ENCODE data around the gene PRSS38.

- PRO-cap, 3 experiments, result peak in 3 of 3 experiments; most common plus-strand start chr1:227560812 (in 3); most common minus-strand start chr1:227560829 (in 1)
- RAMPAGE, long total RNA, 2 experiments, result no peak in any of the 2 experiments
- RRBS, result 10% methylated on average over 3 of the region's 46 CpGs
These were observed 2.8 kb upstream of the ZNF678 start for GRCh38 chr1:227560476-227561085.

- PRO-cap, 3 experiments, result peak in 1 of 3 experiments; most common plus-strand start chr1:227728688 (in 1); most common minus-strand start chr1:227728431 (in 1)
- RAMPAGE, long total RNA, 2 experiments, result no peak in any of the 2 experiments
- RRBS, result 2% methylated on average over 11 of the region's 53 CpGs
These were observed 6.4 kb downstream of the JMJD4 start for GRCh38 chr1:227728310-227729484.

DNA sequence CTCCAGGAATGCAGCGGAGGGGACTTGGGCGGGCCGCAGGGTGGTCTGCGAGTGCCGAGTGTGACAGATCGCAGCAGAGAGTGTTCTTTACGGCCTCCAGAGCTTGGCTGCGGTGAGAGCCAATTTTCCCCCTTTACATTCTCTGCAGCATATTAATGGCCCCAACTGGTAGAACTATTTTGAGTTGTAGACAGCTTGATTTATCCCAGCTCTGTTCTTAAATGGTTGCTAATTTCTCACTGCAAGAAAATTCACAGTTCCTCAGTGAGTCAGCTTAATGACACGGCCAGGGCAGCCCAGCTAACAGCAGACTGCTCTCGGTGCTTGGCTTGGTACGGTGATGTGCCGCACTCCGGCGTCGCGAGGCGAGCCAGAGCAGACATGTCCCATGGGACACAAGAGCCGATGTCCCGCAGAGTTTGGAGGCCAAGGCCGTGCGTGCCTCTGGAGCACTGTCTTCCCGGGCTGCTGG is 39.9 kb downstream of the SNAP47 start:
- PRO-cap, 3 experiments, result no peak in any of the 3 experiments
- RAMPAGE, long total RNA, 2 experiments, result no peak in any of the 2 experiments
- RRBS, result 71% methylated on average over 8 of the region's 22 CpGs

DNA sequence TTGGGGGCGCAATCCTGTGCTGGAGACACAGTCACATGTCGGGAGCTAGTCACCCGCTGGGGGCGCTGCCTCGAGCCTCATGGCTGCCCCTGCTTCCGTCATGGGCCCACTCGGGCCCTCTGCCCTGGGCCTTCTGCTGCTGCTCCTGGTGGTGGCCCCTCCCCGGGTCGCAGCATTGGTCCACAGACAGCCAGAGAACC is at the start of gene PRSS38:
TSS of gene PRSS38 (plus strand) at position 38 of the 200 bp plus-strand sequence.
- PRO-cap, 3 experiments, result no peak in any of the 3 experiments
- RAMPAGE, long total RNA, 2 experiments, result start-site peak on the plus strand in 1 of 2 experiments, centred at position 61 of the sequence, 28 reads per replicate
- RRBS, result no CpG with 5 or more reads among the region's 9 CpGs

GRCh38 chr1:228037517-228038379 is 30.9 kb downstream of the WNT3A start:
- PRO-cap, 3 experiments, result no peak in any of the 3 experiments
- RAMPAGE, long total RNA, 2 experiments, result no peak in any of the 2 experiments
- RRBS, result 2% methylated on average over 31 of the region's 76 CpGs

DNA sequence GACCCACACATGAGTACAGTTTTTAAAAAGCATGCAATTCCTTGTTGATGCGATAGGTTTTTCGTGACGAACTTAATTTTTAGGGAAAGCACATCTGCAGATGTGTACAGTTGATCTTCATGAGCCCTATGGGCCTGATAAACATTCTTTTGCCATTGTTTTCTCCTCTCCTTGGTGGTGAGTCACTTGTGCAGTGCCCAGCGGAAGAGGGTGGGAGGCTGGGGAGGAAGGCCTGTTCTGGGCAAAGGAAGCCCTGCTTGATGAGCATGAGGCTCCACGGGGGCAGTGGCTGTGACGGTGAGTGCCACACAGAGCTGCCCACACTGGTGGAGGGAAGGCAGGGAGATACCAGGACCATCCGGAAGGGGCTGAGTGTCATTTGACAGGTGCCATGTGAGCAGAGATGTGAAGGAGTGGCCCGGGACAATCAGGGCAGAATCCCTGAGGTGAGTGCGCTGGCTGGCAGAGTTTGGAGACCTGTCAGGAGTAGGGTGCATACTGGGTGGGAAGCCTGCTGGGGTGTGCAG is 5.4 kb downstream of the ARF1 start:
- PRO-cap, 3 experiments, result peak in 2 of 3 experiments; most common plus-strand start position 435 of the sequence (in 1); most common minus-strand start position 130 of the sequence (in 1)
- RAMPAGE, long total RNA, 2 experiments, result no peak in any of the 2 experiments
- RRBS, result 77% methylated on average over 2 of the region's 9 CpGs

- PRO-cap, 3 experiments, result no peak in any of the 3 experiments
- RAMPAGE, long total RNA, 2 experiments, result no peak in any of the 2 experiments
- RRBS, result no CpG with 5 or more reads among the region's 4 CpGs
These were observed 2.7 kb upstream of the C1orf35 start for GRCh38 chr1:228105807-228106219.

DNA sequence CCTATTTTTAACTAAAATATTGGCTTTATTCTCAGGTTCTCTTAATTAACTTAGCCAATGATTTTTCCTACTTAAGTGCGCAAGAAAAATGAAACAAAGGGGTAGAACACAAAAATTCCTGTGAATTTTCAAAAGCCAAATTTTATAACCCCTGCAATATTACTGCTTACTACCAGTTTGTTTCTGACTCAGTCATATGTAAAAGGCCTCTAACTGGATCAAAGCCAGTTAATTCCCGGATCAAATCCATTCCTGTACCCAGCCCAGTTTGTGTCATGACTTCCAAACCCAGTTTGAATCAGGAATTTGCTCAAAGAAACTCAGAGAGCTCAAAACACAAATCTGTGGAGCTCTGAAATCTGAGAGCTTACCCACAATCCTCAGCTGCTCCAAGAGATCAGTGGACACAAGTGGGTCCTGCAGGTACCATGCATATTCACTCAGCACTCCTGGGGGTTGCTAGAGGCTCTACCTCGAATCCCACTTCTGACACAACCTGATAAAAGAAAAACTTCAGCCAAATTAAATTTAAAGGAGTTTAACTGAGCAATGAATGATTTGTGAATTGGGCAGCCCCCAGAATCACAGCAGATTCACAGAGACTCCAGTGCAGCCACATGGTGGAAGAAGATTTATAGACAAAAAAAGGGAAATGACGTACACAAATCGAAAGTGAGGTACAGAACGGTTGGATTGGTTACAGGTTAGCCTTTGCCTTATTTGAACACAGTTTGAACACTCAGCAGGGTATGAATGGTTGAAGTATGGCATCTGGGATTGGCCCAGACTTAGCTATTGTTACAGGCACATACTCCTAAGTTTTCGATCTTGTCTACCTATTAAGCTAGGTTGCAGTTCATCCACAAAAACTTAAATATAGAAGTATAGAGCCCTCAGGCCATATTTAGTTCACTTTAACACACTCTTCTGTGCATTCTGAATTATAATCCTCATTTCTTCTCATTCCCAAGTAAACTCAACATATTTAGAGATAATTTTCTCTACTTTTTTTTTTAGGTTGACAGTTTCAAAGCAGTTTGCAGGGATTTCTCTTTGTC is 11.9 kb upstream of the MRPL55 start:
- PRO-cap, 3 experiments, result no peak in any of the 3 experiments
- RAMPAGE, long total RNA, 2 experiments, result no peak in any of the 2 experiments
- RRBS, result no CpG with 5 or more reads among the region's 7 CpGs

- PRO-cap, 3 experiments, result no peak in any of the 3 experiments
- RAMPAGE, long total RNA, 2 experiments, result no peak in any of the 2 experiments
- RRBS, result 7% methylated on average over 3 of the region's 16 CpGs
These were observed 9.1 kb upstream of the GUK1 start for GRCh38 chr1:228130900-228131495.

DNA sequence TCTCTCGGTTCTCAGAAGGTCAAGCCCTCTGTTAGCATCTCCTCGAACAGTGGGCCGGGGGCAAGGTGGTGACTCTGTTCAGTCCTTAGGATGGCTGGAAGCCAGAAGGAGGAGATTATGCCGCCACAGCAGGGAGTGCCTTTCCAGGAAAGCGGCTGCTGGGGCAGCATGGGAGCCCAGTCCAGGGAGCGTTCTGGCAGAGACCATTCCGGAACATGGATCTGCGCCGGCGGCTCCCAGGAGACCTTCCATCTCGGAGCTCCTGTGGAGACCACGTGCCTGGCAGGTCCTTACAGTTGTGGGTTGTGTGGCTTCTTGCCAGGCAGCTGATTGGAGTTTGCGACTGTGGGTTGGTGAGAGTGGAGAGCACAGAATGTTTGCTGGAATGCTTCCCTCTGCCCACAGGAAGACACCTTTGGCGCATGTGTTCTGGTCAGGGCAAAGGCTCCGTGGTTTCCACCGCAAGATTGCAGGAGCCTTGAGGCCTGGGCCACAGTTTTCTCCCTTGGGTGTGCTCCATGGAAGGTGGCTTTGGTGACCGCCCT is 1.5 kb downstream of the GUK1 start:
- PRO-cap, 3 experiments, result peak in 3 of 3 experiments; most common plus-strand start position 206 of the sequence (in 1); most common minus-strand start position 195 of the sequence (in 3)
- RAMPAGE, long total RNA, 2 experiments, result no peak in any of the 2 experiments
- RRBS, result no CpG with 5 or more reads among the region's 17 CpGs

DNA sequence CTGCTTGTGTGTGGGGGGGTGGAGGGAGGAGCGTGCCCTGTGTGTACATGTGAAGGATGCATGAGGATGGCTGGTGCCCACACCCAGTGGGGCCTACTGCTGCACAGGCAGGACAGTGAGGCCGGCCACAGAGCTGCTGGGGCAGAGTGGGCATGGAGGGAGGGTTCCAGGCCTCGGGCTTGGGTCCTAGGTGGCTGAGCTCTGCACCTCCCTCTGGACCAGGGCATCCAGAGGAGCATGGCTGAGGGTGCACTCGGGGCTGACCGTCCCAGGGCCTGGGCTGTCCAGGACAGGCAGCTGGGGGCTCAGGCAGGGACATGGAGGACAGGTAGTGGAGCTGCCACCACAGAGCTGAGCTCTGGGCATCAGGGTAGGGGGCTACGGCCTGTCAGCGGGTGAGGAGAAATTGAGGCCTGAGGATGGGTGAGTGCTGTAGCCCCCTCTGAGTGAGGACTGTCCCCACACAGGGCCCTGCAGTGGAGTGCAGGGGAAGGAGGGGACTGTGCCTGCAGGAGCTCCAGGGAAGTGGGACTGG is 1.9 kb downstream of the GJC2 start:
- PRO-cap, 3 experiments, result no peak in any of the 3 experiments
- RAMPAGE, long total RNA, 2 experiments, result no peak in any of the 2 experiments
- RRBS, result no CpG with 5 or more reads among the region's 7 CpGs

DNA sequence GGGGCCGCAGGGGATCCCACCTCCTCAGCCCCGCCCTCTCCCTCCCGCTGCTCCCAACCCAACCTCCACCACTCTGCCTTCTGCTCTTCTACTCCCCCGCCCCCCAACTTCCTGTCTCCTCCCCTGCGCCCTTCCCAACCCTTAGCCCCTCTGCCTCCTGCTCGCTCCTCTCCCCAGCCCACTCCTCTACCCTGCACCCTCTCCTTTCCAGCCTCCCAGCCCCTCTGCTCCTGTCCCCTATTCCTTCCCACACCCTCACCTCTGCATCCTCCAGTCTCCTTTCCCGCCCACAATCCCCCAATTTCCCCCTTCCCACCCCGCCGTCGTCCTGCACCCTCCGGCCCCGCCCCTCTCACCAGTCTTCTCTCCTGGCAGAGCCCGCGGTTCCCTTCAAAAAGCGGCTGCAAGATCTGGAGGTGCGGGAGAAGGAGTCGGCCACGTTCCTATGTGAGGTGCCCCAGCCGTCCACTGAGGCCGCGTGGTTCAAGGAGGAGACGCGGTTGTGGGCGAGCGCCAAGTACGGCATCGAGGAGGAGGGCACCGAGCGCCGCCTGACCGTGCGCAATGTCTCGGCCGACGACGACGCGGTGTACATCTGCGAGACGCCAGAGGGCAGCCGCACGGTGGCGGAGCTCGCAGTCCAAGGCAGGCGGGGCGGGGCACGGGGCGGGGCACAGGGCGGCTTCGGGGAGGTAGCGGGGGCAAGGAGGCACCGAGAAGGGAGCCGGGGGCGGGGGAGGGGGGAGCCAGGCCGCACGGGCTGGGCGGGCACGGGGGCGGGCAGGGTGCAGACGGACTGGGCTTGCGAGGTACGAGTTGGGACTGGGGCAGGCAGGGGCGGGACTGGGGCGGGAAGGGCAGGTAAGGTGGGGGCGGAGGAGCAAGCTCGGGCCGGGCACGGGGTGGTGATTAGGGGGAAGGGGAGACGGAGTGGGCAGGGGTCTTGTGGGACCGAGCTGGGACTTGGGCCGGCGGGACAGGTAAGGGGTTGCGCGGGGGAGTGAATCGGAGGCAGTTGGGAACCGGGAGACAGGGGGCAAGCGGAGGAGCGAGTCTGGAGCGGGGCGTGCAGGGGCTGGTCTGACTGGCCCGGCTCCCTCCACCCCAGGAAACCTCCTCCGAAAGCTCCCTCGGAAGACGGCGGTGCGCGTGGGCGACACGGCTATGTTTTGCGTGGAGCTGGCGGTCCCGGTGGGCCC is 5.6 kb downstream of the OBSCN start:
- PRO-cap, 3 experiments, result peak in 2 of 3 experiments; most common plus-strand start position 594 of the sequence (in 1); most common minus-strand start position 566 of the sequence (in 2)
- RAMPAGE, long total RNA, 2 experiments, result start-site peak on the plus strand in 1 of 2 experiments, centred at position 102 of the sequence, 15 reads per replicate; start-site peak on the minus strand in 1 of 2 experiments, centred at position 595 of the sequence, 12 reads per replicate
- RRBS, result 9% methylated on average over 20 of the region's 92 CpGs

GRCh38 chr1:228256595-228257160 is 48.8 kb downstream of the OBSCN start:
- PRO-cap, 3 experiments, result no peak in any of the 3 experiments
- RAMPAGE, long total RNA, 2 experiments, result no peak in any of the 2 experiments
- RRBS, result no CpG with 5 or more reads among the region's 20 CpGs

- PRO-cap, 3 experiments, result no peak in any of the 3 experiments
- RAMPAGE, long total RNA, 2 experiments, result no peak in any of the 2 experiments
- RRBS, result 88% methylated on average over 2 of the region's 40 CpGs
These were observed 69.3 kb downstream of the OBSCN start for GRCh38 chr1:228276877-228277775.

GRCh38 chr1:228304261-228304584 is 96.4 kb downstream of the OBSCN start:
- PRO-cap, 3 experiments, result no peak in any of the 3 experiments
- RAMPAGE, long total RNA, 2 experiments, result no peak in any of the 2 experiments
- RRBS, result no CpG with 5 or more reads among the region's 7 CpGs

DNA sequence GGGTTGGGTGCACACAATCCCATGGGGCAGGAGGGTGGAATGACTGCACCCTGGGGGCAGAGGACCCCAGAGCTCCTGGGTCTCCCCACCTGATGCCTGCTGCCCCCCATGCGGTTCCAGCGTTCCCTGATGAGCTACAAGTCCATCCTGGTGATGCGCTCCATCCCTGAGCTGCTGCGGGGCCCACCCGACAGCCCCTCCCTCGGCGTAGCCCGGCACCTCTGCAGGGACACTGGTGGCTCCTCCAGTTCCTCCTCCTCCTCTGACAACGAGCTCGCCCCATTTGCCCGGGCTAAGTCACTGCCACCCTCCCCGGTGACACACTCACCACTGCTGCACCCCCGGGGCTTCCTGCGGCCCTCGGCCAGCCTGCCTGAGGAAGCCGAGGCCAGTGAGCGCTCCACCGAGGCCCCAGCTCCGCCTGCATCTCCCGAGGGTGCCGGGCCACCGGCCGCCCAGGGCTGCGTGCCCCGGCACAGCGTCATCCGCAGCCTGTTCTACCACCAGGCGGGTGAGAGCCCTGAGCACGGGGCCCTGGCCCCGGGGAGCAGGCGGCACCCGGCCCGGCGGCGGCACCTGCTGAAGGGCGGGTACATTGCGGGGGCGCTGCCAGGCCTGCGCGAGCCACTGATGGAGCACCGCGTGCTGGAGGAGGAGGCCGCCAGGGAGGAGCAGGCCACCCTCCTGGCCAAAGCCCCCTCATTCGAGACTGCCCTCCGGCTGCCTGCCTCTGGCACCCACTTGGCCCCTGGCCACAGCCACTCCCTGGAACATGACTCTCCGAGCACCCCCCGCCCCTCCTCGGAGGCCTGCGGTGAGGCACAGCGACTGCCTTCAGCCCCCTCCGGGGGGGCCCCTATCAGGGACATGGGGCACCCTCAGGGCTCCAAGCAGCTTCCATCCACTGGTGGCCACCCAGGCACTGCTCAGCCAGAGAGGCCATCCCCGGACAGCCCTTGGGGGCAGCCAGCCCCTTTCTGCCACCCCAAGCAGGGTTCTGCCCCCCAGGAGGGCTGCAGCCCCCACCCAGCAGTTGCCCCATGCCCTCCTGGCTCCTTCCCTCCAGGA is 35.4 kb downstream of the TRIM11 start:
- PRO-cap, 3 experiments, result no peak in any of the 3 experiments
- RAMPAGE, long total RNA, 2 experiments, result no peak in any of the 2 experiments
- RRBS, result 92% methylated on average over 18 of the region's 52 CpGs

DNA sequence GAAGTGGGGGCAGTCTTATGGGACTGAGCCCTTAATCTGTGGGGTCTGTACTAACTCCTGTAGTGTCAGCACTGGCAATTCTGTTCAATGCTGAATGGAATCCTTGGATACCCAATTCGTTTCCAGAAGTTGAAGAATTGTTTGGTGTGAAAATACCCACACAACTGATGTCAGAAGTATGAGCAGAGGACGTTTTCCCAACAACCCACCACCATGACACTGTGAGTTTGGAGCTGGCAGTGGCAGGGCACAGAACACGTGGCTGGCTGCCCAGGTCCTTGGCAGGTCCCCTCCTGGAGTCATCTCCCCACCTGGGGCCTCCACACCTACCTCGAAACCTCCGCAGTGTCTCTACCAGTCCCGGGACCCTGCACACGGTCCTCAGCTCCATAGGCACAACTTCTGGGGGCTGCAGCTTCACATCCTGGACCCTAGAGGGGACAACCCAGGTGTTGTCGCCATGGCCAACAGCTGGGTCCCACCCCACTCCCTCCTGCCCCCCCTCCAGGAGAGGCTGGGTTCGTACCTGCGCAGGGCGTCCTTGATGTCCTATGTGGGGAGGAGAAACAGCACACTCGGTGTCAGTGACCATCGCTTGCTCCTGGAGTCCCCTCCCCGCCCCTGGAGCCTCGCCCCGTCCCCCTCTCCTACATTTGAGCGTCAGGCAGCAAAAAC is 9.9 kb downstream of the TRIM11 start:
- PRO-cap, 3 experiments, result no peak in any of the 3 experiments
- RAMPAGE, long total RNA, 2 experiments, result no peak in any of the 2 experiments
- RRBS, result no CpG with 5 or more reads among the region's 17 CpGs

GRCh38 chr1:228423393-228423988 is 1.7 kb downstream of the H3-4 start:
- PRO-cap, 3 experiments, result no peak in any of the 3 experiments
- RAMPAGE, long total RNA, 2 experiments, result no peak in any of the 2 experiments
- RRBS, result no CpG with 5 or more reads among the region's 5 CpGs

DNA sequence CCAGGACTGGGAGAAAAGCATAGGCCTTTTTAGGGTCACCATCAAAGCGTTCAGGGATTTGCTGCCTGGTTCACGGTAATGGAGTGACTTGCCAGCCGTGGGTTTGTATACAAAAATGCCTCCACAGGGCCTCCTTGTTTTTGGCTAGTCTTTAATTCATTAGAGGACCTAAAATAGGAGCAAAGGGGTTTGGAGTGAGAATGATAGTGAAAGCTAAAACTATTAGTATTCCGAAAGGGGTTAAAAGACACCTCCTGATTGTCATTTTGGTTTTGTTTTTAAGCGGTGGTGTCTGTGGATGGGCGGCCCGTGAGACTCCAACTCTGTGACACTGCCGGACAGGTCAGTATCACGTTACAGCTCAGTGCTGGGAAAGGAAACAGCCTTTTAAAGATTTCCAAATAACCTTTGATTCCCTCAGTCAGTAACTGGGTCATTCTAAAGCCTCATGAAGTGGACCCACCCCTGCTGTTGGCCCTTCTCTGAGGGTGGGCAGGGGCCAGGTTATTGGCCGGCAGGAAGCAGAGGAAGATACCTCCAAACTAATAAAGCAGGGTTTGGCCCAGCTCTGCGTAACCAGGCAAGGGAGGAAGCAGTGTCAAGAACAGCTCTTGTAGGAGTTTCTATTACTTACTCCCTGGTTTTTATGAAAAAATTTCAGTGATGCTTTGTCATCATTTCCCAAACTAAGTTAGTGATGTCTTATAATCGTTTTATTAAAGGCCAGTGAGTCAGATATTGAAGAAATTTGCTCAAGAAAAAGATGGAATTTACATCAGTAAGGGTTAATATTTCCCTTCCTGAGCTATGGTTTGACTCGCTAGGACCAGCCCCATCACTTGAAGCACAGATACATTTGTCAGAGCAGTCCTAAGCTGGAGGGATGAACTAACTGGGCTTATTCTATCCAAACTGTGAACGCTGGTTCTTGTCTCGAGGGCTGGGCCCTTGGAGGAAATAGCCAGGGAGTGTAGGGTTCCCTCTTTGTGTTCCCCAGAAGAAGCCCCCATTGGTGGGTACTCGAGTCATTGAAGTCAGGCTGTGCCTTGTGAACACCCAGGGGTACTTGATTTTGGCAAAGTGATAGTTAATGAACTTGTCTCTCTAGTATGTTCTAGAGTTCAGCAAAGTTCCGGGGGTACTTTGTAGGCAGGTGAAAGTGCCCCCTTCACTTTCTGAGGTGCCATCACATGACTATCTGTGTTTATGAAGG is 2.5 kb downstream of the RHOU start:
- PRO-cap, 3 experiments, result peak in 3 of 3 experiments; most common minus-strand start position 325 of the sequence (in 2)
- RAMPAGE, long total RNA, 2 experiments, result no peak in any of the 2 experiments
- RRBS, result no CpG with 5 or more reads among the region's 17 CpGs

DNA sequence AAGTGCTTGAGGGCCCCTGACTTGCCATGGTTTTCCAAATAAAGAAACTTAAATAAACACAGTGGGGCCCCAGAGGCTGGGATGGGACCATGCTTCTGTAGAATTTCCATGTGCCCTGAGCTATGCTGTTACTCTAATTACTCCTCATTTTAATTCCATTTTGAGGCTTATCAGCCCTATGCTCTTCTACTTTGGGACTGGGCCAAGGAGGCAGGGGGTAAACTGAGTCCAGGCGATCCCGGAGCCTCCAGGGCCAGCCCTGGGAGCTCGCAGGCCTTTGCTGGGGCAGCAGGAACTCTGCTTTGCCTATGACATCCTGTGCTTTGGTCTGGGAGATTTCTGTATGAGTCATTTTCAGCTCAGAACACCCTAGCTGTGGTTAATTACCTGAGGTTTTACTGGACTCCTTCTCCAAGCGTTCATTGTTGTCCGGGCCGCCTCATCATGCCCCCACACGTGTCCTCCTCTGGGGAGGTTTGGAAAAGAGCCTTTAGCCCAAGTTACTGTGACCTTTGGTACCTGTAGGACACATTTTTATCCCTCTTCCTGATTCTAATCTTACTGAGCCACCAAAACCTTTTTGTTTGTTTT is 95.7 kb downstream of the RHOU start:
- PRO-cap, 3 experiments, result no peak in any of the 3 experiments
- RAMPAGE, long total RNA, 2 experiments, result no peak in any of the 2 experiments
- RRBS, result no CpG with 5 or more reads among the region's 7 CpGs